ENCODE measurements around the gene CLK2.

DNA sequence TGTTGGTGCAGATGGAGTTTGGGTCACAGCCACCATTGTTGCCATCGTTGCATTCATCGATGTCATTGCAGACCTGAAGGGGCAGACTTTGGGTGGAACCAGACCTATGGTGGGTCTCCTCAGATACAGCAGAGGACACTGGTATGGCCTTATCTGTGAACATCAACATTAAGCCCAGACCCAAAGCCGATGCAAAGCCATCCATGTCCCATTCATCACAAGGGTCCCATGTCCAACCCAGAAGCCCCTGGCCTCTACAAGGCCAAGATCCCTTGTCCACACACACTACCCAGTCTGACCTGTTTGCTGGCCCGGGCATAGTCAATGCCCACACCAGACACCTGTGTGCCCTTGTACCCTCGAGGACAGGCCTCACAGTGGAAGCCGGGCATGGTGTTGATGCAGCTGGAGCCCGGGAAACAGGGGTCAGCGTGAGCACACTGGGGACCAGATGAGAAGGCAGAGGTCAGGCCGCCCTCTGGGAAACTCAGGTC, 5.7 kb downstream of the THBS3 start:
- PRO-cap = no peak

DNA sequence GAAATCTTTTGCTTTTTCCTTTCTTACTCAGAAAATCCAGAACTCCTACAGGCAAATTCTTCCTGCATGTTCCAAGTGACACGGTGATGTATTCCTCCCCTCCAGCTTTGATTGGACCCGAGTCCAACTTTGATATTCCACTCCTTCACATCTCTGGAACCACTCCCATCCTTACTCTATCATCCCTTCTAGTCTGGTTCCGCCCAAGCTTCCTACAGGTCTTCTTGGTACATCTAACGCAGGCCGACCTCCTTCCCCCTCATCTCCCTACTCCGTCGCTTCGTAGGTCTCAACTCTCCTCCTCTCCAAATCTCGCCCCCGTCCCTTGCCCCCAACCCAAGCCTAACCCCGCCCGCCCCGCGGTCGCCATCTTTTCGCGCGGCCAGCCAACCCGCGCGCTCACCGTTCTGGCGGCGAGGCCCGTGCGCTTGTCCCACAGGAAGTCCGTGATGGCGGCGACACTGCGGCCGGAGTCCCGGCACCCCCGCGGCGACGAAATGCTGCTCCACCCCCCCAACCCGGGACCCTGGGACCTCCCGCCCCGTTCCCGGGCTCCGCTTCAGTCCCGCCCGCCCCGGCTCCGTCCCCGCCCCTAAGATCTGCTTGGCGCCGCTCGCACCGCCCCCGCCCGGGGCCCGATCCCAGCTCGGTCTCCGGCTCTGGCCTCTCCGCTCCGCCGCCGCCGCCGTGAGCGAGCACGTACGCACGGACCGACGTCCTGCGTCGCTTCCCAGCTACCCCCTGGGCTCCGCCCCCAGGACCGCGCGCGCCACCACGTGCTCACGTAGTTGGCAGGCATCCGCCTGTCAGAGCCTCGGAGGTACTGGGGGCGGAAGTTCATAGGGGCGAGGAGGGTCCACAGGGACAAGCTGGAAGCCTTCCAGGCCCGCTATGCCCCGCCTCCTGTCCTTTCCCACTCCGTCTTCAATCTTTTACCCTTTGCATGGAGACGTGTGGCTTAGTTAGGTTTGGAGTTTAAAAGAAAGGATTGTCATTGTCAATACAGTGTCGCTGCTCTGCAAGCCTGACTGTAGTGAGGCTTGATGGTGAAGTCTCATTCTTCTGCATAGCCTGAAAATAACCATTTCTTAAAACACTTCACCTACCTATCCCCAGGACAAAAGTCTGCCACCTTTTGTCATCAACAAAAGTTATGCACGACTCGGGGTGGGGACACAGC, at the start of gene CLK2:
Gene CLK2 (minus strand): TSS at position 707 of the 1,180 bp plus-strand sequence.
- PRO-cap = bidirectional peak, plus-strand start at position 437 of the sequence, minus-strand start at position 338 of the sequence; bidirectional peak, plus-strand start at position 815 of the sequence, minus-strand start at position 683 of the sequence

DNA sequence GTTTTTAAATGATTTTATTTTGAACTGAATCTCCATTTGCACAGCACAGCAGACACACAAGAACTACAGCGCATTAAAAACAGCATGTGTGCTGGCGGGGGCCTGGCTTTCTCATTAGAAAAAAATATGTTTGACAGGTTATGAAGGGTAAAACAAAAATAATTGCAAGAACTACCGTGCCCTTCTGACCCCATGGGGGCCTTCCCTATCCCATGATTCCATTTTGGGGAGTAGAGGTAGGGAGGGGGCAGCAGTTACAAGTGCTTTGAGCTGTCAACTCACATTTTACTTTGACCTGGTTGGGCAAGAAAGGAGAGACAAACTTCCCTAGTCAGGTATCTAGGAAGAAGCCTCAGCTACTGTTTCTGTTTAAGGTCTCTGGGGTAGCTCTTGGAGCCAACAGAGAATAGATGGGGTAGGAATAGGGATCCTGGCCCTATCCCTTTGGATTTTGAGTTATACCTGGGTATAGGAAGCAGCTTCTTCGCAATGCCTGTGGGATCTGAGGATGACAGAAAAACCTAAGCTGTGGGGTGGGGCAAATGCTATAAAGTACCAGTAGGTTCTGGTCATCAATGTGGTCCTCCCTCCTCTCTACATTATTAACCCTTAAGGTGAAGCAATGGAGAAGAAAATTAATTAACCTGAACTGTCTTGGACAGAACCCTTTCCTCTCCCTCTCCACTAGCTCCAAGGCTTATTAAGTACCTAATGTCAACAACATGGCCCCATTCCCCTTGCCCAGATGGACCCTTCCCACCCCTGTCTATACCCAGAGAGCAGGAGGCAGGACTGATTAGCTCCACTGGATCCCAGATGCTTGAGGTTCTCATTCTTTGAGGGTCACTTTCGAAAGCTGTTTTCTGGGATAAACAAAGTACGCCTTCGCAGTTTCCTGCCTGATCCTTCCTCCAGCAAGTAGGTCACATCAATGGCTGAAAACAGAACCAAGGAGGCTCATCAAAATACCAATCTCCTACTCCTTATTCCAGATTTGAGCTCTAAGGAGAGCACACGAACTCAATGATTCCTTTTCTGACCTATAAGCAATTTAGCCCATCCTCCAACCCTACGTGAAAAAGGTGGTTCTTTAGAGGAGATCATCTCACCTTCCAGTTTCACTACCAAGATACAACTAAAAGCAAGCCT, 16.5 kb downstream of the RUSC1 start:
- PRO-cap = no peak

GRCh38 chr1:155433036-155433494, 112.4 kb downstream of the RUSC1 start:
- PRO-cap = no peak

- PRO-cap = no peak
Measured at GRCh38 chr1:155698907-155699632, 10.2 kb downstream of the DAP3 start.

DNA sequence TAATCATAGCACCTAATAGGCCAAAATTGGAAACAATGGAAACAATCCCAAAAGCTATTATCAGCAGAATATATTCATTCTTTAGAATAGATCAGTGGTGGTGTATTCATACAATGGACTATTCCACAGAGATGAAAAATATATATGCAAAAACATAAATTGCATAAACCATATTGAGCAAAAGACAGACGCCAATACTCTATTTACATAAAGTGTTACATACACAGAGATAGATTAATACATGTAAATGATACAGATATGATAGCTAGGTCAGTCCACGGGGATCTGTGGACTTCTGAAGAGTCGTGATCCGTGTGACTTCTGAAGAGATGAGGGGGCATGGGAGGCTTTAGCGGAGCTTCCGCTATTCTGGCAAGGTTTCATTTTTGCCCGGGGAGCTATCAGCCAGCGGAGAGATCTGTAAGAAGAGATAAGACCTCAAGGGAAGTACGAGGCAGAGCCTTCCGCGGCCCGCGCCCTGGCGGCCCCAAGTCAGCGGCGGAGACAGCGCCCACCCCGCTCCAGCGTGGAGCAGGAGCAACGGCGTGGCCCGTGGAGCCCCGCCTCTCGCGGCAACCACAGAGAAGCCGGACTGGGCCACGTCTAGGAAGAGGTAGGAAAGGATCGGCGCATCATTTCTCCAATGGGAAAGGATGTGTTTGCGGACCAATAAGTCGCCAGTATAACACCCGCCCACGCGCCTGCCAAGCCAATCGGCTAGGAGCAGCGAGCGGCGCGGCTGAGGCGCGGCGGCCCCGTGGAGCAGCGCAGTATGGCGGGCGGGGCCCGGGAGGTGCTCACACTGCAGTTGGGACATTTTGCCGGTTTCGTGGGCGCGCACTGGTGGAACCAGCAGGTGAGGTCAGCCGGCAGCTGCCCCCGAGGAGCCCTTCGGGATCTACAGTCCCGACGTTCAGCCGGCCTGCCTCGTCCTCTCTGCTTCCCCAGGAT, 56.4 kb downstream of the DAP3 start:
- PRO-cap = unidirectional peak, minus-strand start at position 488 of the sequence

GRCh38 chr1:155826788-155827728, 30.0 kb downstream of the GON4L start:
- PRO-cap = no peak

- PRO-cap = no peak
Measured at GRCh38 chr1:155929118-155929527, 5.1 kb downstream of the KHDC4 start.

DNA sequence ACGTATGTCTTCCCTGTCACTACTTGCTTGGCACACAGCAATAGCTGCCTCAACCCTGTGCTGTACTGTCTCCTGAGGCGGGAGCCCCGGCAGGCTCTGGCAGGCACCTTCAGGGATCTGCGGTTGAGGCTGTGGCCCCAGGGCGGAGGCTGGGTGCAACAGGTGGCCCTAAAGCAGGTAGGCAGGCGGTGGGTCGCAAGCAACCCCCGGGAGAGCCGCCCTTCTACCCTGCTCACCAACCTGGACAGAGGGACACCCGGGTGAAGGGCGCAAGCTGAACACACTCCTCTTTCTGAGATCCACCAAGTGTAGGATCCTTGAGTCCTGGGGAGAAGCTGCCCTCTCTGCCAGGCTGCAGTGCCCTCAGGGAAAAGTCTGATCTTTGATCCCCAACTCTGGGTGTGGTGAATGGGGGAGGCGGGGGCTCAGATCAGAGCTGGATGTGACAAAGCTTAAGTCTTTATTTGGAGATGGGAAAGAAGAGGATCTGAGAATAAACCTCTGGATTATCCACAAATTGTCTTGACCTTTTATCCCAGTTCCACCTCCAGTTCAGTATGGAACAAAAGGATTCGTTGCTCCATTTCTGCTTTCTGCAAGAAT, 1.2 kb downstream of the RXFP4 start:
- PRO-cap = no peak

GRCh38 chr1:155946960-155947842, 5.8 kb downstream of the RXFP4 start:
- PRO-cap = no peak

- PRO-cap = no peak
Measured at GRCh38 chr1:156006764-156007434, 13.9 kb downstream of the SSR2 start.

GRCh38 chr1:156041613-156041985, 12.0 kb downstream of the UBQLN4 start:
- PRO-cap = no peak

- PRO-cap = bidirectional peak, plus-strand start at chr1:156054788, minus-strand start at chr1:156054577
Measured at GRCh38 chr1:156054482-156054706, 188 bp upstream of the LAMTOR2 start.

DNA sequence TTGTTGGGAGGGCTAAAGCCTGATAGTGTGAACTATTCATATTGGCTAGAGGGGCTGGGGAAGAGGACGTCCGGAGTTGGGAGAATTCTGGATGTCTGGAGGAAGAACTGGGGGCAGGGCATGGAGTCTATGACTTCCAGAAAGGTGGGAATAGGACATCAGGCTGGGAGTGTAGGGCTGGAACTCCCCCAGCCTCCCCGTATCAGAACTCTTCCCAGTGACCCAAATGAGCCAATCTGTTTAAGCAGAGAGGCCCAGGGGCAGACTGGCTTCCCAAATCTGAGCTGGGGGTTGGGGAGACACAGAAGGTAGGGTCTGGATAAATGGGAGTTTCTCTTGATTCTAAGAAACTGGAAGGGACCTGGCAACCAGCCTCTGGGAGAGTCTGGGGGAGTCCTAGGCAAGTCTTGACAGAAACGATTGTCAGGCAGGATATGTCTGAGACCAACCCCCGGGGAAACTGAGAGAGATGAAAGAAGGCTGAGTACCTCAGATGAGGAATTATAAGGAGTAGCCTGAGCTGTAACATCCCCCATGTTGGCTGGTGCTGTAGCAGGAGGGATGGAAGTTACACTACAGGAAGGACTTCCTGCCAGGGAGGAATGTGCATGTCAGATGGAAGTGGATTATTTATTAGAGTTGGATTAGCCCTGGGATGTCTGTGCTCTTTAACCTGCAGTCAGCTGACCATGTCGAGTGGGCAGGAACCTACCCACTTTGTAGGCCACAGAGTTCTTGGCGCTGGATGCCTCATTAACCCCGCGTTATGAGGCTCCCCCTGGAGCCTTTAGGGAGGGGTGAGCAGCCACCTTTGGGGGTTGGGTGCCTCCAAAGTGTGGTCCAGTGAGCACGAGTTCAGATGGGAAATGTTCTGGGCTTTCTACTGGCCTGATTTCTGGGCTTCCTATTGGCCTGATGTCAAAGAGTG, 942 bp upstream of the SEMA4A start:
- PRO-cap = no peak

GRCh38 chr1:156181480-156182169, 12.3 kb upstream of the SLC25A44 start:
- PRO-cap = no peak

DNA sequence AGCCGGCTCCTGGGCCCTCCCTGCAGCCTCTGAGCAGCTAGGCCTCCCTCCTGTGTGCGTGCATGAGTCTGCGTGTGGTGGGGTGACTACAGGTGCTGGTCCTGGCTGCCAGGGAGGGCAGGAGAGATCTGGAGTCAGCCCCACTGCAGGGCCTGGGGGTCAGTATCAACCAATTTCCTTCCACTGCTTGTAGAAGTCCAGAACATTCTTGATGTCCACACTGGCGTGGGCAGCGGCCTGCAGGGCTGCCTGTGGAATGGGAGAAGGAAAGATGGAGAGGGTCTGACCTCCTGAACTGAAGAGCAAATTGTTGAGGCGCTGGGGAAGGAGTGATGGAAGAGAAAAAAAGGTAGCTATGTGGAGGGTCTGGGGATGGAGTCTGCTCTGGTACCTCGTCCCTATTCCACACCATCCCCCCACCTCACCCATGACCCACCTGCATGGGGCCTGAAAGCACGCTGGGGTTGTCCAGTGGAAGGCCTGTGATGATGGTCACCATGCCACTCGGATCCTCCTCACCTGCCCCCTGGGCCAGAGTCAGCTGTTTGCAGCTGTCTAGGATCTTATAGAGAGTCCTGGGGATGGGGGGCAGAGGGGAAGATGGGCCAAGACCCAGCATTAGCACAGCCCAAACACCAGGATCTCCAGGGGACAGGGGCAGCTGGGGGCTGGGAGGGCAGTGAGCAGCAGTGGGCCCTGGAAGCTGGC, 2.7 kb upstream of the PAQR6 start:
- PRO-cap = no peak

DNA sequence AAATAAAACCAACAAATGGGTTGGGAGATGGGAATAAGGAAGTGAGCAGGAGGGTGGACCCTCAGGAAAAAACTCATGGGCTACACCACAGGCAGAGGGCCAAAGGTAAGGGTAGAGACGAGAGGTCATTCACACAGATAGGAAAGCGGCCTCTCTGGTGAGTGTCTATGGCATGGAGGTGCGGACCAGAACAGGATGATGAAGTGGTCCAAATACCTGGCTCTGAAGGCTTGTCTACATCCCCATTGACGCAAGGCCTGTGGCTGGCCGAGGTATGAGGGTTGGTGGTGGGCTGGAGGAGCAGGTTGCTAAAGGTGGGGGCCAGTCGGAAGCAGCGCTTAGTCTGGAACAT, 17.1 kb downstream of the SMG5 start:
- PRO-cap = no peak

- PRO-cap = no peak
Measured at GRCh38 chr1:156476894-156477481, 23.6 kb downstream of the MEF2D start.

DNA sequence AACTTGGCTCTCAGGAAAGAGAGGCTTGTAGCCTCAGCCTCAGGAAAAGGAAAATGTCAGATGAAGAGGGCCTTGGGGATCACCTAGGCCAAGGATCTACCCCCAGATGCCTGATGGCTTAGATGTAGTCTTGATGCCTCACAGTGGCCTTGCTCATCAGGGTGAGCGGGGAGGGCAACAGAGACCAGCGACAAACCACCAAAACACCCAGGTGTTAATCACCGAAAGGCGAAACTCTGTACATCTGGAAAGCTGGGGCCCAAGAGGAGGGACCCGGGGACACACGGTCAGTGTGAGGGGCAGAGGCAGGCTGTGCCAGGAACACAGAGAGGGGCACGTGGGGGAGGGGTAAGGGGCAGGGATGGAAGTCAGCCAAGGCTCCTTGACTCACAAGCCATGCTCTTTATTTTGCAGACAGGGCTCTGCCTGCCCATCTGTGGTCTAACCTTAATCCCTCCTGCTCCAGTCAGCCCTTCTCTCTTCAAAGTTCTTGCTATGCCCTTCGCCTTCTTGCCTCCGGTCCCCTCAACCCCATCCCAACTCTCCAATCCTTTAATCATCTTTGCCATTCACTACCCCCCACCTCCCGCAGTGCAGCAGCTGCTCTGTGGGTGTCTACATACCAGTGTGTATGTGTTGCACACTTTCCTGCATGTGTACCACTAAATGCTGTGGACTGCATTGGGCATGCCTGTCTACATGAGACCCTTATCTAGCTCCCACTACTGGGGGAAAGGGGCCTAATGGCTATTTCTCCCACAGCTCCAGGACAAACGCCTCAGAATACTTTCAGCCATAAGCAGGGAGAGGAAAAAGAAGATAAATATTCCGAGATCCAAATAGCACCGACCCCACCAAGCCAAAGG, 4.2 kb downstream of the MEF2D start:
- PRO-cap = no peak

DNA sequence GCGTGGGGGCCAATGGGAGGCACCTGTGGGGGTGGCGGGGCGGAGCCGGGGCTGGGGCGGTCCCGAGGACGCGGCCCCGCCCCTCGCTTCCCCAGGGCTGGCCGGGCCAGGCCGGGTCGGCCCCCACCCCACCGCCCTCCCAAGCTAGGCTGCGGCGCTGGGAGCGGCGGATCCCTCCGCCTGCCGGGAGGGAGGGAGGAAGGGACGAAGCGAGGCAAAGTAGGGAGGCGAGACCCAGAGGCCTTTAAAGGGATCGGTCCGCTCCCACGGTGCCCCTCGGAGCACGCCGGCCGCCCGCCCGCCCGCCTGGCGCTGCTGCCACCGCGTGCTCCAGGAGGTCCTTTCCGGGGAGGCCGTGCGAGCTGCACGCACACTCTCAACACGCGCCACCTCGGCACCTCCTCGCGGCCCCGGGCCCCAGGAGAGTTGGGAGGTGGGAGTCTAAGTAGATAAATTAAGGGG, 312 bp upstream of the MEF2D start:
- PRO-cap = bidirectional peak, plus-strand start at position 175 of the sequence, minus-strand start outside the sequence

All from ReNcell CX (cell line).